ENCODE data around the gene GOLGA8A.

DNA sequence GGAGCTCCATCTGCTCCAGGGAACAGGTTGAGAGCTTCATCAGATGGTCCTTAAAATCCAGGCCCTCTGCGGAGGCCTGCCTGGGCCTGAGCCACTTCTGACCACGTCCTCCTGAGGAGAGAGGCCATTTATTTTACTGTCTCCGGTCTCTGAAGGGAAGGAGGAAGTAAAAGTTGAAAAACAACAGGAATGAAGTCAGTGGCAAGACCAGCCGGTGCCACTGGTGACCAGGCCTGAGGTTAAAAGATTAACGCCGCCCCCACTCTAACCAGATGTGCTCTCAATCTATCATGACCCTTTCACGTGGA is 53.7 kb upstream of the KLF13 start:
- PRO-cap, 7 experiments: no peak in any of the 7 experiments

GRCh38 chr15:31297782-31298008 is 28.9 kb upstream of the KLF13 start:
- PRO-cap, 7 experiments: no peak in any of the 7 experiments

DNA sequence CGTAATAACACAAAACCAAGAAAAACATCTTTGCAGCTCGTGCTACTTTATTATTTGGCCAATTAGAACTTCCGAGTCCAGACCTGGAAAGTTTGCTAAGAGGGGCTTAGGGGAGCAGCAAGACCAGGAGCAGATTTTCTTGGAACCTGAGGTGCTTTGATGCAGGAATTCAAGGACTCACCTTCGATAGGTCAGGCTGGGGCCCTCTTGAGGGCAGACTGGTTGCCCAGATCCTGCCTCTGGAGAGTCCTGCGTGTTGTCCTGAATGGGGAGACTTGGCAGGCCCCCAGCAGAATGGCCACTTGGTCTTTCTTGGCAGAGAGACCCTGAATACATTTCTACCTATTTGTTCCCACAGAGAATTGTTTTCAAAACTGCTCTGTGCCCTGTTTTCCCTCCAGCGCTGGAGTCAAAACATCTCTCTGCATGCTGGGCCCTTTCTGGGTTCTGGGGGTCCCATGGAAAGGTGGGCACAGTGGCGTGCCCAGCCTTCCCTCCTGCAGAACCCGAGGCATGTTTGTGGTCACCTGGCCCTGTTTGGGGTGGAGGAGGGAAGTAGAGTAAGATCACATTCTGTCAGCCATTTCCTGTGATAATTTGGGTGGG is 4.2 kb downstream of the KLF13 start:
- PRO-cap, 7 experiments: no peak in any of the 7 experiments

DNA sequence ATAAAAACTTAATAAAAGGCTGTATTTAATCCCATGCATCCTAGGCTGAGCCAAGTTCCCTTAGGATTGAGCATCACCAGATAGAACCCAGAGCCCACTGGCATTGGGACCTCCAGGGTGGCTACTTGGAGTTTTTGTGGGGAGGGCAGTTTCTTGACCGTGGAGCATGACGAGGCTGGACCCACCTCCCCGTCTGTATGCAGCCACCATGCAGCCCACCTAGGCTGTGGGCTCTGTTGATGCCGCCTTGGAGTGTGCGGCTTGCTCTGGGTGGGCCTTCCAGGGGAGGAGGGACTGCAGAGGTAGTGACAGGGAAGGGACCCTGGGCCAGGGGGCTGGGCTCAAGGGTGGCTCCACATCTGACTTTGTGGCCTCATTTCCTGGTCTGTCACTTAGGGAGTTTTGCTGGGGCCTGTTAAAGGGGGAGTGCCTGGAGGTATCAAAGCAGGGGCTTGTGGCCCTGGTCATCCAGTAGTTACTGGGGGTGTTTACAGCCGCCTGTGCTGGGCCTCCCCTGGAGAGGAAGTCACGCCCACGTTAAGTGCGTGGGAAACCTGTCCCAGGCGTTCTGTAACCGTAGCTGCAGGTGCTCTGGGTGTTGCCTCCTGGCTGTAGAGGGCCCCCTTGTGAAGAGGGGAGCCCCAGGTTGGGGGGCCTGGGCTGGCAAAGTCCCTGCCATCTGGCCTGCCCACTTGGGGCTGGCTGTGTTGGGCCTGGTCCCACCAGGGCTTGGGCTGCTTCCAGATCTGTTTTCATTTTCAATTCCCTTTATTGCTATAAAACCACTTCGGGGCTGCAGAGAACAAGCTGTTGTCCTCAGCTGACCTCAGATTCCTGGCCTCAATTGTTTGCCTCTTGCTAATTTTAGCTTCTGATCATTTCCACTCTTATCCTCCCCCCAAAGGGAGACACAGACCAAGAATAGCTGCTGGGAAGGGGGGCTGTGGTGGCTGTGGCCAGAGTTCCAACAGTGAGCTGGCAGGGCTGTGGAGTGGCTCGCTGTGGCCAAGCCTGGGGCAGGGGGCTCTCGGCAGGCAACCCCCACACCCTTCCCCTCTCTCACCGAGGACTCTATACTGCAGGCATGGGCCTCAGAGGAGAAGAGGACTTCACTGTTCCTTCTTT is 26.5 kb downstream of the KLF13 start:
- PRO-cap, 7 experiments: peak in 7 of 7 experiments; most common plus-strand start position 566 of the sequence (in 4); most common minus-strand start position 480 of the sequence (in 4)

DNA sequence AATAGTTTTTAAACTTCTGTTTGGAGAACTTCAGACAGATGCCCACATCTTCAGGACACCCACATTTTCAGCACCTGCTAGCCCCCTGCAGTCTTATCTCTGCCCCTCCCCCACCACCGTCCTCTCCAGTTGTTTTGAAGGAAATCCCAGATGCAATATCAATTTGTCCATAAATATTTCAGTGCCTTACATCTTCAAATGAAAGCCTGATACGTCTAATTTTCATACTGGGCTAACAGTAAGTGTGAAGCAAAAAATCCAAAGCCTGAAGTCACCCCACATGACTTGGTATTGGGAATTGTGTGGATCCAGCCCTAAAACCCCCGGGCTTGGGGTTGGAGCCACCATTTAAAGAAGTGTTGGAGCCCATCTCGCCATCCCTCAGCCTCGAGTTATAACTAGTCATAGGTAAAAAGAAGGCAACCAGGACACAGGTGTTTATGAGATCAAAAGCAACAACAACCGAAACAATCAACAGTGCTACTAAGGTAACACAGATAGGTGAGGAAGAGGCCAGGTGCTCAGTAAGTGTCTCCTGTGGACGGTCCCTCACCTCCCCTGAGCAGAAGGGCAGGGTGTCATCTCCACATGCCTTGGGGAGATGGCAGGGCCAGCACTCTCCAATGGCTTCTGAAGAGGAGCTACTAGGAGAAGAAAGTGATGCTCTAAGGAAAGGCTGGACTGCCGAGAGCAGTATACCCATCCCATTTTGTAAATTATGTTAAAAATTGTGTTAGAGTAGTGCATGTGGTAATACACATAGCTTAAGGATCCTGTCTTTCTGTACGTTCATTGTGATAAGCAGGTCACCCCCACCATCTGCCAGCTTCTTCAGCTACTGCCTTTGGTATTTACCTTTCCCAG is 28.3 kb downstream of the KLF13 start:
- PRO-cap, 7 experiments: peak in 7 of 7 experiments; most common plus-strand start position 527 of the sequence (in 6); most common minus-strand start position 396 of the sequence (in 5)

DNA sequence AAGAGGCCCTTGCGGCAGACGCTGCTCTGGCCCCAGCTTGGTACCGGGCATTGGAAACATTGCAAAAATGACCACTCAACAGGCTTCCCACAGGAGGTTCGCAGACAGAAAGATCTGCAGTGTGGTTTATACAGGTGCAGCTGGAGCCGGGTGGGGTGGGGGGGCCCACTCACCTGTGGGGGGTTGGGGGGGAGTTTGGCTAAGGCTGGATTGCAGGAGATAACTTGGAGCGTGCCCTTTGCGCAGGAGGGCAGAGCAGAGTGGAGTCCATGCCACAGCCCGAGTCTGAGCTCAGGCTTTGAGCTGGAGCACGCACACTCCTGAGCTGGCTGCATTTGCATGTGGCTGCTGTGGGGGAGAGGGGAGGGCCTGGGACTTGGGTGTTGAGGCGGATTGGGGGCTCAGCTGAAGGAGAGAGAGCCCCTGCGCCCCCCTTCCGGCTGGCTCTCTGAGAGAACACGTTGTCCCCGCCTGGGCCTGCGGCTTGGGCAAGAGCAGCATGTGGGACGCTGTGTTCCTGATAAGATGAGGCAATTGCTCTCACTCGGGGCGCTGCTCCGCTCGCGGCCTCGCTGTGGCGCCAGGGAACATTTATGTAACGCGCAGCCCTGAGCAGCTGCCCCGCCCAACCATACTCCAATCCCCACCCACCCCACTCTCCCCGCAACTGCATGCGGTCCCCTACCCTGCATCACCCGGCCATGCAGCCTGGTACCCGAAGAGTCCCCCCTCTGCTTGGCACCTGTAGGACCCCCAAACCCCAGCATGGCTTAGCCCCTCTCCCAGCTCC is 39.0 kb downstream of the KLF13 start:
- PRO-cap, 7 experiments: peak in 3 of 7 experiments; most common plus-strand start position 175 of the sequence (in 1); most common minus-strand start position 300 of the sequence (in 2)

DNA sequence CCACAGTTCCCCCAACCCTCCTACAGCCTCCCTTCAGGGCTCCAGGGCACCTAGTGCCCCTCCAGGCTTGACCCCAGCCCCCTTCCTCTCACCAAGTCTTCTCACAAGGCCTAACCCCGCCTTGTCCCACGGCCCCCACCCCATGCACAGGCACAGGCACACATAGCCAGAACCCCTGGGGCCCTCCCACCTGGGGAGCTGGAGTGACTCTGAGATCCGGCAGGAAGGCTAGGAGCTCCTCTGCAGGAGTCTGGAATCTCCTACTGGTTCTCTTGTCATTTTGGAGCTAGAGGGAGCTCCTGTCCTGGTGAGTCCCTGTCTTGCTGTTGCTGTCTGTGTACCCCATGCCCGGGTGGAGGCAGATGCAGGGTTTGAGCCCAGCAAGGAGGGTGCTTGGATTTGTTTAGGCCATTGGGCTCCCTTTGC is 39.6 kb downstream of the KLF13 start:
- PRO-cap, 7 experiments: no peak in any of the 7 experiments

GRCh38 chr15:31375330-31375780 is 48.7 kb downstream of the KLF13 start:
- PRO-cap, 7 experiments: no peak in any of the 7 experiments

- PRO-cap, 7 experiments: no peak in any of the 7 experiments
Observed at GRCh38 chr15:31377991-31378661, 51.5 kb downstream of the KLF13 start.

- PRO-cap, 7 experiments: no peak in any of the 7 experiments
Observed at GRCh38 chr15:31387523-31388307, 61.1 kb downstream of the KLF13 start.

DNA sequence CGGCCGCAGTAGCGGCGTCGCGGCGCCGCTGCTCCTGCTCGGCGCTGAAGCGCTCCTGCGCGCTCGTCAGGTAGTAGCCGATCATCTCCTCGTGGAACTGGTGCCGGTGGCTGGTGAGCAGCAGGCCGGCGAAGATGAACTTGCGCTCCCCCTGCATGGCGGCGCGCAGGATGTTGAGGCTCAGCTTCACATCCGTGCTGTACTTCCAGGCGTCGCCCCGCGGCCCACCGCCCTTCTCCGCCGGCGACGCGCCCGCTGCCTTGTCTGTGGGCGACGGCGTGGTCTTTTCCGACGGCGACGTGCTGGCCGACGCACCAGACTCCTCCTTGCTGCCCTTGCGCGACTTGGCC is 157.4 kb downstream of the KLF13 start:
- PRO-cap, 7 experiments: peak in 4 of 7 experiments; most common plus-strand start position 73 of the sequence (in 1); most common minus-strand start position 99 of the sequence (in 4)

GRCh38 chr15:31486026-31486687 is 159.5 kb downstream of the KLF13 start:
- PRO-cap, 7 experiments: no peak in any of the 7 experiments

GRCh38 chr15:32029859-32030198 is 486 bp upstream of the CHRNA7 start:
- PRO-cap, 7 experiments: no peak in any of the 7 experiments

GRCh38 chr15:32030804-32031292 is 533 bp downstream of the CHRNA7 start:
- PRO-cap, 7 experiments: no peak in any of the 7 experiments

DNA sequence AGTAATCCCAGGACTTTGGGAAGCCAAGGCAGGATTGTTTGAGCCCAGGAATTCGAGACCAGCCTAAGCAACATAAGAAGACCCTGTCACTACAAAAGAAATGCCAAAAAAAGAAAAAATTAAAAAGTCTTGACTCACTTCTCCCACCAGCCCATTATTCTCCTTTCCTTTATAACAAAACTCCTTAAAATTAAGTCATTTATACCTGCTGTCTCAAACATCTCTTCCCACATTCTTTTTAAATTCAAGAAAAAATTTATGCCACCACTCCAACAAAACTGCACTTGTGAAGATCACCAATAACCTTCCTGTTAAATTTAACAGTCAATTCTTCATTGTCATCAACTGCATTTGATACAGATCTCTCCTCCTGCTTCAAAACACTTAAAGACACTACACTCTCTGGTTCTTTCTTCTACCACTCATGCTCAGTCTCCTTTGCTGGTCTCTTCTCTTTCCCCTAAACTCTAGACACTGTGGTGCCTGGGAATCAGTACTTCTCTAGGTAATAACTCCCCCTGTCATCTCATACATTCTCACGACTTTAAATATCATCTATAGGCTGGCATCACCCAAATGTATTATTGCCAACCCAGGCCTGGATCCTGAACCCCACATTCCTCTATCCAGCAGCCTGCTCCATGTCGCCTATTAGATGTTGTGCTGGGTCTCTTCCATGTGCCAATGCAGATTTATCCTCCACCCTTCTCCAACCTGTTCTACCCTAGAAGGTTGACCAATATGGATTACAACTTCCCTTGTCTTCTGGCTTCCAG is 30.3 kb downstream of the CHRM5 start:
- PRO-cap, 7 experiments: no peak in any of the 7 experiments

GRCh38 chr15:34335042-34335586 is 2.5 kb downstream of the SLC12A6 start:
- PRO-cap, 7 experiments: no peak in any of the 7 experiments

- PRO-cap, 7 experiments: peak in 1 of 7 experiments; most common plus-strand start chr15:34365488 (in 1); most common minus-strand start chr15:34365217 (in 1)
Observed at GRCh38 chr15:34364770-34365801, 1.9 kb downstream of the LPCAT4 start.

- PRO-cap, 7 experiments: peak in 7 of 7 experiments; most common minus-strand start chr15:34437789 (in 5)
Observed at GRCh38 chr15:34437606-34438050, at the start of gene GOLGA8A. Gene GOLGA8A (minus strand): TSS chr15:34437808.

DNA sequence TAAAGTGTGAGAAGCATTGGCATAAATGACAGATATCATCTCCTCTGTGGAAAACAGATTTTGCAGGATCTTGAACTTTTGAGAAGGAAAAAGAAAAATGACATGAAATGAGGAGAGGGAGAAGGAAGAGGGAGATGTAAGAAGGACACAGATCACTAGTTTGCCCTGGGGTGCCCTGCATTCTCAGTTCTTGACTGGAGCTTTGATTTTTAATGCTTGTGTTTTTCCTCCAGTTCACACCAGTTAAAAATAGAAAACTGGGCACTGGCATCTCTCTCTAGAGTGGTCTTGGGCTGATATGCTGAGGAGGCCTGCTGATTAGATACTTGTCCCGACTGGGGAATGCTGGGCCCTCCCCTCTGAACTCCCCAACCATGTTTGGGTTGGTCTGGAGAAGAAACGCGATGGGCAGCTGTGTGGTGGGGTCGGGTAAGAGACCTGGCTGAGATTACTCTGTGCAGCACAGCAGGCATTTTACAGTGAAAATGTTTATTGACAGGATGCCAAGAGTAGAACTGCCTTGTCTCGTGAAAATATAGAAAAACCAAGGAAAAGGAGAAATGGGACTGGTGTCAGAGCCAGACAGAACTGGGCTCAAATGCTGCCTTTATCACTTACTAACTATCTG is 1.5 kb upstream of the ACTC1 start:
- PRO-cap, 7 experiments: no peak in any of the 7 experiments

GRCh38 chr15:34799175-34799806 is 3.9 kb upstream of the ACTC1 start:
- PRO-cap, 7 experiments: no peak in any of the 7 experiments